Testis (tissue), 5 donors: ENCODE results near the genes GOLGA8T and MTMR10.

DNA sequence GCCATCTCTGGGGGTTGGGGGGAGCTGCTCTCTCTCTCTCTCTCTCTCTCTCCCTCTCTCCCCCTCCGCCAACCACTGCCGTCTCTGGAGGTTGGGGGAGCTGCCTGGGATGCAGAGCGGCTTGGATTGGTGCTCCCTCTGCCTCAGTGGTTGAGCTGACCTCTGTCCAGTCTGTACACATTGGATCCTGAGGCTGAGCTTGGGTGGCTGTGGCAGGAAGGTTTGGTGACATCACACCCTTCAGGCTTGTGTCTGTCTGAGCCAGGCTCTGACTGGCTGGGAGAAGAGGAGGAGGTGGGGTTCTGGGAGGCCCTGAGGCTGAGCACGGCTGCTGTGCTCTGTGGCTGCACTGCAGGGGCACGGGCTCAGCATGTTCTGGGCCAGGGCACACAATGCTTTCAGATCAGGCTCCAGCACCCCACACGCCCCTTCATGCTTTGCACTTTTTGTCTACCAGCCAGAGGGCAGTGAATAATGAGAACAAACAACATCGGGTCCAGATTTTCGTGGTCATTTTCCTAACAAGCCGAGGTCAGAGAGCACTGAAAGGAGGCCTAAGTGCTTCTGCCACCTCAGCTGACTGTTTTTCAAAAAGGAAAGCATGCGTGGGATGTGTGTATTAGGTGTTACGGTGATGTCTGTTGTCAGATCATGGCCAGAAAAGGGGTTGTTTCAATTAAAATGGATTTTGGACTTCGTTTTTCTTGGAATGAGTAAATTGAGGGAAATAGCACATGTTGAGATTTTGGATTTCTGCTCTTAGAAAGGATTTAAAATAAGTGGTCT is 99.3 kb downstream of the APBA2 start:
- PRO-cap, 3 experiments, result peak in 1 of 3 experiments; most common plus-strand start position 341 of the sequence (in 1)
- RAMPAGE, long total RNA, 2 experiments, result no peak in any of the 2 experiments
- RRBS, result no CpG with 5 or more reads among the region's 12 CpGs

DNA sequence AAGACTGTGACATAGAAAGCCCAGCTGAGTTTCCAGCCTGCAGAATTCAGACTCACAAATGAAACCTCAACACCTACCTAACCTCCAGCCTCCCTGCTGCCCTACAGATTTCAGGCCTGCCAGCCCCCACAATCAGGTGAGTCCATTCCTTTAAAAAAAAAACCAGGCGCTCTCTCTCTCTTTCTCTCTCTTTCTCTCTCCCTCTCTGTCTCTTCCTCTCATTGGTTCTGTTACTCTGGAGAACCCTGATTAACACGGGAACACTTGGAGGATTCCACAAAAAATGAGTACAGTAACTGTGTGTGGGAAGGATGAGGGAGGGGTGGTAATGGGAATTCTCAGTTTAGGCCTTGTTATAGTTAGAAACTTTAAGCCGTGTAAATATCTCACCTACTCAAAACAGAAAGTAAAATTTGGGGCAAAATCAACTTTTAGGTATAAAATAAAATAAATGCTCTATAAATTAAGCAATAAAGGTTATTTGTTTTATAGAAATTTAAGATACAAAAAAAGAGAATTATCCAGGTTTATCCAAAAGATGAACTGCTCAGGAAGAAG is 73.9 kb upstream of the NSMCE3 start:
- PRO-cap, 3 experiments, result no peak in any of the 3 experiments
- RAMPAGE, long total RNA, 2 experiments, result no peak in any of the 2 experiments
- RRBS, result no CpG with 5 or more reads among the region's 3 CpGs

DNA sequence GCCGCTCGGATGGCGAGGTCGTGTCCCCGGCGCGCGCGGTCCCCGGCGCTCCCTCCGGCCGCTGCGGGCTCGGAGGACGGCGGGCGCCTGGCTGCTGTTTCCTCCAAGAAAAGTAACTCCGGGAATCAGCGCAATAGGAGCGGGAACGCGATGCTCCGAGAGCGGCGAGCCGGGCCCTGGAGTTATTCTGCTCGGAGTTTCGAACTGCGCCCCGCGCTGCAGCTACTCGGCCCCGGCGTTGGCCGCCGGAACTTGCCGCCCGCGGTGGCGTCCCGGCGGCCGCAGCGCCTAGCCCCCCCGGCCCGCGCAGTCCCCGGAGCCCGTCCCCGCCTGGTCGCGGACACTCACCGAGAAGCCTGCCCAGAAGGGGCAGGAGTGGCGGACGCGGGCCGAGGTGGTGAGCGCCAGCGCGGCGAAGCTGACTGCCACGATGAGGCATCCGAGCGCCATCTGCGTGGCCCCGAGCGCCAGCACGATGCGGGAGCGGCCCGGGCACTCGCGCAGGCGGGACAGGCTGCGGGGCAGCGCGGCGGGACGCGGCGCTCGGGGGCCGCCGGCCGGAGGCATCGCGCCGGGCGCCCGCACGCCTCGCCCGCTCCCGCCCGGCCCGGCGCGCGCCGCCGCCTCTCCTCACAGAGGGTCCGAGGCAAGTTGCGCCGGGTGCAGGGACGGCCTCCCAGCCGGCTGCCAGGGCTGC is 474 bp downstream of the ENTREP2 start:
- PRO-cap, 3 experiments, result peak in 2 of 3 experiments; most common plus-strand start position 158 of the sequence (in 2)
- RAMPAGE, long total RNA, 2 experiments, result no peak in any of the 2 experiments
- RRBS, result 1% methylated on average over 45 of the region's 107 CpGs

DNA sequence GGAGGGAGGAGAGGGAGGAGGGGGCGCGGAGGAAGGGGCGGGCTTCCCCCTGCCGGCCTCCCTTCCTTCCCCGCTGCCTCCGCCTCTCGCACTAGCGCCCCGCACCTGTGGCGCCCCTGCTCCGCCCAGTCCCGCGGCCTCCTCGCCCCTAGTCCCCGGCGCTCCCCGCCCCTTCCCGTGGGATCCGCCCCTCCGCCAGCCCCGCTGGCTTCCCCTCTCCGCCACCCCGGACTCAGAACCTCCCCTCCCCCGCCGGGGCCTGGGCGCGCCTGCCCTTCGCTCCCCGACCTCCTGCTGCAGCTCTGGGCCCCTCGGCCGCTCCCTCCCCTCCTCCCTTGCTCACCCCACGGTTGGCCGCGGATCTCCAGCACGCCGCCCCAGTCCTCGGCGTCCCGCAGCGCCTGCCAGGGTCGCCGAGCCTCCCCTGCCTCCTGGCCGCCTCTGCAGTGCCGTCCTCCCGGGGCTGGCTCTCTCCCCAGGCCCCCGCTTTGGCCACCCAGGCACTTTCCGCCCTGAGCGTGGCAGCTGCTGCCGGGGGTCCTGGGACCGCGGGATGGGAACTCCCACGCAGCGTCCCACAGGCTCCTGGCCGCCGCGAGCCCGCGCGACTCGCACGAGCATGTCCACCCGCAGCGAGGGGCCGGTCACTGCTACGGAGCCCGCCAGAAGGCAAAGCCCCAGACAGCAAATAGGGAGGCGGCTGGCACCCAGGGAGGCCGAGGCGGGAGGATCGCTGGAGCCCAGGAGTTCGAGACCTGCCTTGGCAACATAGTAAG is 104.2 kb upstream of the ENTREP2 start:
- PRO-cap, 3 experiments, result peak in 3 of 3 experiments; most common plus-strand start position 73 of the sequence (in 2); most common minus-strand start position 93 of the sequence (in 3)
- RAMPAGE, long total RNA, 2 experiments, result start-site peak on the minus strand in 1 of 2 experiments, centred at position 618 of the sequence, 14 reads per replicate
- RRBS, result under 1% methylated on average over 30 of the region's 71 CpGs

- PRO-cap, 3 experiments, result no peak in any of the 3 experiments
- RAMPAGE, long total RNA, 2 experiments, result no peak in any of the 2 experiments
- RRBS, result no CpG with 5 or more reads among the region's 7 CpGs
Measured at GRCh38 chr15:29676624-29677169, 105.9 kb upstream of the ENTREP2 start.

DNA sequence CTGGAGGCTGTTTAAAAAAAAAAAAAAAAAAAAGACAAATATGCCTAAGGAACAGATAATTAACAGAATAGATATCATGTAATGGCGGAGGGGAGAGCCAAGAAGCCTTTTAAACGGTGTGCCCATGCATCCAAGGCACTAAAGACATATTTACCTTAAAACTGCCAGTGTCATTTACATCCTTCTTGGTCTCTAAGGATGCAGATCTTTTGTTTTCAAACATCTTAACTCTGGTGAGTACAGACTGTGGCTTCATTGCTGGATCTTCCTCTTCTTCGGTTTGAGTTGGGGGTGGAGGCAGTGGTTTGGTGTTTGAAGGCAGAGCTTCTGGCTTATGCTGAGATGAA is 104.2 kb downstream of the TJP1 start:
- PRO-cap, 3 experiments, result no peak in any of the 3 experiments
- RAMPAGE, long total RNA, 2 experiments, result no peak in any of the 2 experiments
- RRBS, result no CpG with 5 or more reads among the region's 3 CpGs

- PRO-cap, 3 experiments, result peak in 3 of 3 experiments; most common plus-strand start chr15:29821579 (in 3); most common minus-strand start chr15:29821529 (in 1)
- RAMPAGE, long total RNA, 2 experiments, result no peak in any of the 2 experiments
- RRBS, result 1% methylated on average over 19 of the region's 40 CpGs
Measured at GRCh38 chr15:29821371-29821846, 859 bp downstream of the TJP1 start.

- PRO-cap, 3 experiments, result peak in 3 of 3 experiments; most common plus-strand start chr15:29822965 (in 1); most common minus-strand start chr15:29823015 (in 2)
- RAMPAGE, long total RNA, 2 experiments, result no peak in any of the 2 experiments
- RRBS, result 6% methylated on average over 4 of the region's 27 CpGs
Measured at GRCh38 chr15:29822747-29823281, 546 bp upstream of the TJP1 start.

DNA sequence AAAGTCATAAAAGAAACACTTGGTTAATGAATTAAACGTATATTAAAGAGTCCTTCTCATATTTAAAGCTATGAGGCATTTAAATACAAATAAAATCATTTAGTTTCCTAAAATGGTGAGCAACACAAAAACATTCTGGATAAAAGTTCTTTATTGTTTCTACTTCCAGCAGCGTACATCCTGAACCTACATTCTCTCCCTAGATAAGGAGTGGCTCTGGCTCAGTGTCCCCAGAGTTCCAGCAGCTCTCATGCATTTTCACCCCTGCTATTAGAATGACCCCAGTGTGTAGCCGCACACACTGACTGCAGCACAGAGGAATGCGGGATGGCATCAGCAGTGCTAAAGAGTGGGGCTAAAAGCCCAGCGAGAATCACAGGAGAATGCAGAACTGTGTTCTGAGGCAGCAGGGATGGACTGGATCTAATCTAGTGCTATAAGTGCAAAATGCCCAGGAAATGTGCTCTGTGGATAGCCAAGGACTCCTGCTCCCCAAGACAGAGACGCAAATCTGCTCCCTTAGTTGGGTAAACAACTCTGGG is 66.3 kb upstream of the TJP1 start:
- PRO-cap, 3 experiments, result no peak in any of the 3 experiments
- RAMPAGE, long total RNA, 2 experiments, result no peak in any of the 2 experiments
- RRBS, result no CpG with 5 or more reads among the region's 6 CpGs

DNA sequence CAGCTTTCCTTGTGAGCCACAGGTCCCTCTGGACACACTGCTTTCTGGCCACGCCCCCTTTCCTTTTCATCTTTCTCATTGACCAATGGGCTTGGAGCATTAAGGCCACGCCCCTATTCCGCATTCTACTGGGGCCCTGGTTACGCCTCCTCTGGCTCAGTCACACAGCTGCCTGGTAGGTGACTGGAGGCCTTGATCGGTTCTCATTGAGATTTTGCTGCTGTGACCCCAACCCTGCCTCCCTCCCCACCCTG is at the start of gene GOLGA8T:
Gene GOLGA8T (plus strand): TSS at position 159 of the 254 bp plus-strand sequence.
- PRO-cap, 3 experiments, result no peak in any of the 3 experiments
- RAMPAGE, long total RNA, 2 experiments, result no peak in any of the 2 experiments
- RRBS, result no CpG with 5 or more reads among the region's 5 CpGs

- PRO-cap, 3 experiments, result no peak in any of the 3 experiments
- RAMPAGE, long total RNA, 2 experiments, result no peak in any of the 2 experiments
- RRBS, result no CpG with 5 or more reads among the region's 18 CpGs
Measured at GRCh38 chr15:30489302-30489863, 62.5 kb upstream of the GOLGA8Q start.

DNA sequence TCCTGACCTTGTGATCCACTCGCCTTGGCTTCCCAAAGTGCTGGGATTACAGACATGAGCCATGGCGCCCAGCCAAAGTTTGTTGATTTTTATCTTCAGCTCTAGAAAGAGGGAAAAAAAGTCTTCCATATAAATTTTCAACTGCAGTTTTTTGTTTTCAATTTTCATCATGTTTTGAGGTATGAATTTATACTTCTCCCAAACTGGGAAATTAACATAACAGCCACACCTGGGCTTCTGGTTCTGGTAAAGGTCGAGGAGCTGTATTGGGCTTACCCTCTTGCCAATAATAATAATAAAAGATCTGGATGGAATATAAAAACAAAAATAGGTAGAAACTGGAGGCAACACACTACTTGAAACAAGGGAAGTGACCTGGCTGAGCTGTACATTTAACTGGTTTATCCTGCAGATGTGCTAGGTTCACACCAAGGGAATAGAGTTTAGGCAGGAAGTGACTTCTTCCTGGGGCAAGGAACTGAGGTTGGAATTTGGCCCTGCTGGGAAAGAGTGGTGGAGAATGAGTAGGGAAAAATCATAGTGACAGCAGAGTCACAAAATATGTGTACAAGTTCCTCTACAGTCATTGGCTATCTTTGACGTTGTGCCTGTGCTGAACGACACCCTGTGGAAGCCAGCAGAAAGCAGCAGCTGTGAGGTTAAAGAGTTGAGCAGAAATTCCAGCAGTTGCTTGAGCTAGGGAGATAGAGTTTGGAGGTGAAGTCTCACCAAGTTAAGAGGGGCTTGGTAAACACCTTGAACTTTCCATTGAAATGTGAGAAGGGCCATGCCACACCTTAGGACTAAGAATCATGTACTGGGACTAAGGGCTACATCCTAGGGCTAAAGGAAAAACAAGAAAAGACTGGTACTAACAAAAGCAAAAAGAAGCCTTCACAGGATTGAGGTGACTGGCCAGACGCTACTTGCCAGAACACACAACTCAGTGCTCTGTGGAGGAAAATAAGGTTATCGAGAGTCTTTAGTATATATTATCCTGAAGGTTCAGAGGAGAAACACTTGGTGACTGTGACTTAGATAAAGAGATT is 66.3 kb downstream of the GOLGA8H start:
- PRO-cap, 3 experiments, result no peak in any of the 3 experiments
- RAMPAGE, long total RNA, 2 experiments, result no peak in any of the 2 experiments
- RRBS, result no CpG with 5 or more reads among the region's 7 CpGs

GRCh38 chr15:30791209-30791718 is 112.5 kb upstream of the FAN1 start:
- PRO-cap, 3 experiments, result peak in 2 of 3 experiments; most common plus-strand start chr15:30791477 (in 2); most common minus-strand start chr15:30791293 (in 2)
- RAMPAGE, long total RNA, 2 experiments, result start-site peak on the plus strand in 1 of 2 experiments, at chr15:30791434-30791519 at its widest, 64 reads per replicate
- RRBS, result no CpG with 5 or more reads among the region's 11 CpGs

GRCh38 chr15:30823397-30823853 is 80.3 kb upstream of the FAN1 start:
- PRO-cap, 3 experiments, result peak in 2 of 3 experiments; most common plus-strand start chr15:30823595 (in 2); most common minus-strand start chr15:30823541 (in 2)
- RAMPAGE, long total RNA, 2 experiments, result start-site peak on the plus strand in 2 of 2 experiments, at chr15:30823585-30823652 at its widest, 108 to 114 reads per replicate; start-site peak on the minus strand in 1 of 2 experiments, at chr15:30823534-30823552 at its widest, 9 reads per replicate
- RRBS, result no CpG with 5 or more reads among the region's 15 CpGs

GRCh38 chr15:30984904-30985651 is 6.3 kb downstream of the MTMR10 start:
- PRO-cap, 3 experiments, result no peak in any of the 3 experiments
- RAMPAGE, long total RNA, 2 experiments, result no peak in any of the 2 experiments
- RRBS, result no CpG with 5 or more reads among the region's 4 CpGs

DNA sequence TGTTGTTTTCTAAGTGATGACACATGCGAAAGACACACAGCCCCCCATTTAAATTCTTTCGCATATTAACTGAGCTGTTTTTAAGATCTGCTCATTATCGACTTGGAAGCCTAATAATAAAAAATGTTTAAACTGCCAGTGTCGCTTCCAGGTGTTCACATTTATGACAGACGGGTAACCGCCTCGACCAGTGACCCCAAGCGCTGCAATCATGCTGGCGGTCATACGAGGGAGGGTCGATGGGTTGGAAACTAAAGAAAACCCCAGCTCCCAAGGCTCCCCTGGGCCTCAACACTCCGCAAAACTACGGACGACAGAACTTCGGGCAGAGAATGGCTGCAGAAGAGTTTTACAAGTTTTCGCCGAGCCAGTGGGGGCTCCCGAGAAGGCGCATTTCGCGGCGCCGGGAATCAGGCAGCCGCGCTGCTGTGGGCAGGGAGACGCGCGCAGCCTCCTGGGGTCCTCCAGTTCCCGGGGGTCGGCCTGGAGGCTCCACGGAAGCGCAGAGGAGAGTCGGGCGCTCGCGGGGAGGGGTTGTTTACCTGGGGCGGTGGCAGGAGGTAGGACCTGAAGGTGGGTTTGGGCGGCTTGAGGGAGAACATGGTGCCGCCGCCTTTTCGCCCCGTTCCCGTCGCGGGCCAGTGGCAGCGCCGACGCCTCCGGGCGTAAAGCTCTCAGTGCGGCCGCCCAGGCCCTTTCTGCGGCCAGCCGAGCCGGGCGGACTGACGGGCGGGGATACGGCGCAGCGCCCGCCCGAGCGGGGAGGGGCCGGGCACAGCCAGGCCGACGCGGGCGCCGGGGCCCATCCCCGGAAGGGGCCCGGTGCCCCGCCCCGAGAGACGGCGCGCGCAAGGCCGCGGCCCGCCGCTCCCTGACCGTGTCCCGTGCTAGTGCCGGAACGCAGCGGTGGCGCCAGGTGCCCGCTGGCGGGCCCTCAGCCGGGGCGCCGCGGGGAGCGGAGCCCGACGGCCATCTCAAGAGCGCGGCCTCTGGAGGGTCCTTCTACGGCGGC is at the start of gene MTMR10:
Gene MTMR10 (minus strand): TSS at position 724 of the 1,012 bp plus-strand sequence.
- PRO-cap, 3 experiments, result peak in 3 of 3 experiments; most common plus-strand start position 467 of the sequence (in 1); most common minus-strand start position 991 of the sequence (in 3)
- RAMPAGE, long total RNA, 2 experiments, result no peak in any of the 2 experiments
- RRBS, result 2% methylated on average over 42 of the region's 101 CpGs

- PRO-cap, 3 experiments, result peak in 2 of 3 experiments; most common plus-strand start chr15:31088316 (in 2)
- RAMPAGE, long total RNA, 2 experiments, result start-site peak on the plus strand in 1 of 2 experiments, at chr15:31088312-31088386 at its widest, 42 reads per replicate
- RRBS, result no CpG with 5 or more reads among the region's 8 CpGs
Measured at GRCh38 chr15:31088129-31088500, 13.4 kb downstream of the TRPM1 start.

DNA sequence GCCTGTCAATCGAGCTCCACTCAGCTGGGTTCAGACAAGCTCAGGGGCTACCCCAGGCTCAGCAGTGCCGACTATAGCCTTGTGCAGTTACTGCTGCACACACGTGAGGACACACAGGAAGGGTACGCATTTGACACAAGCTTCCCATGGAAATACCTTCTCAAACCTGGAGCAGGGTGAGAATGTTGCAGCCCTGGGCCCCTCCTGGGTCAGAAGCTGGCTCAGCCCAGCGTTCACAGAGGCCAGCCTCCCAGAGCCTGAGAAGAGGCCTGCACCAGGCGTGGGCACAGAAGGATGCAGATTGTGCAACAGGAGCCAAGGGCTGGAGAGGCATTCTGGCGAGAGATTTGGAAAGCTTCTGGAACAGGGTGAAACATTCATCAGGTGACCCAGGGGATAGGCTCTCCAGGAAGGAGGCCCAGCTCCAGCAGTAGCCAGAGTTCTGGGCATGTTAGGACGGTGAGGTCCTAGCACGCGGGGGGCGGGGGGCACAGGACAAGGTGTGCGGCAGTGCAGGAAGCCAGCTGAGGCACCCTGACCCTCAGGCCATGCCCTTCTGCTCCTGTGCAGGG is 111.9 kb upstream of the KLF13 start:
- PRO-cap, 3 experiments, result peak in 3 of 3 experiments; most common plus-strand start position 437 of the sequence (in 3)
- RAMPAGE, long total RNA, 2 experiments, result no peak in any of the 2 experiments
- RRBS, result no CpG with 5 or more reads among the region's 12 CpGs

DNA sequence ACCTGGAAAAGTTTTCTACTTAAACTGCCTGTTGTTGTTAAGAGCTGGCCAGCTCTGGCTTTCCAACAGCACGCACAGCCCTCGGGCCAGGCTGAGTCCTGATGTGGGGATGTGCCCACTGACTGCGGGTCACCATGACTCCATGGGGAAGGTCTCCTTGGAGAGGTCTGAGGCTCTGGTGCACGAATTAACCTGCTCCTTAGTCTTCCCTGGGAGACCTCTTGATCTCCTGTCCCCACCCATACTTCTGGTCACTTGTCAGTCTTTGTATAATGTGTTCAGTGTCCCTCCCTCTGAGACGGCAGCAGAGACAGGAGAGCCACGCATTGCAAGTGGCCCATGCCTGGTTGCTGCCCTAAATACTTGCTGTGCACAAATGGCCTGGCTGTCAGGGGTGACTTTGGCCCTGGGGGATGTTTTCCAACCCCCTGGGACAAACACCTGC is 17.0 kb downstream of the KLF13 start:
- PRO-cap, 3 experiments, result no peak in any of the 3 experiments
- RAMPAGE, long total RNA, 2 experiments, result no peak in any of the 2 experiments
- RRBS, result no CpG with 5 or more reads among the region's 6 CpGs

GRCh38 chr15:31347704-31348130 is 21.1 kb downstream of the KLF13 start:
- PRO-cap, 3 experiments, result no peak in any of the 3 experiments
- RAMPAGE, long total RNA, 2 experiments, result no peak in any of the 2 experiments
- RRBS, result no CpG with 5 or more reads among the region's 7 CpGs